GM23248 (cell line): ENCODE measurements around a stretch of chr2.

GRCh38 chr2:88857751-88858958 is 166.7 kb downstream of the RPIA start:
- RAMPAGE, long total RNA = no peak

GRCh38 chr2:89010374-89010738 is 318.9 kb downstream of the RPIA start:
- RAMPAGE, long total RNA = no peak

- RAMPAGE, long total RNA = no peak
Measured at GRCh38 chr2:89046417-89046653, 354.9 kb downstream of the RPIA start.

DNA sequence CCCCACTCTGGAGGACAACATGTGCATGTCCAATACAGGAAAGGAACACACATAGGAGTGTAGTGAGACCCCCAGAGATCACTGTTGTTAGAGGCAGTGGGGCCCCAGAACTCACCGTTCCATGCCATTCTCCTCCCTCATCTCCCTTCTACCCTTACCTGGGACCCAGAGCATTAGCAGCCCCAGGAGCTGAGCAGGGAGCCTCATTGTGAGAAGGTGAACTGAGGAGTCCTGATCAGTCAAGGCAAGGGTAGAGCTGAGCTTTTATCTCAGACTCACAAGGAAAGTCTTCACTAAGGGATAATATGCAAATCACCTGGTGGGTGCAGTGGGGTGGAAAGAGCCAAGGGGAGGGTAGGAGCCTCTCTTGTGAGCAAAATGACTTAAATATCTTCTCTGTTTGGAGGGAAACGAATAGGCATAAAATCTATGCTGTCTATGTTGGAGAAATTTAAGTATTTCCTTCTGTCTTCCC is 553.9 kb downstream of the RPIA start:
- RAMPAGE, long total RNA = no peak

DNA sequence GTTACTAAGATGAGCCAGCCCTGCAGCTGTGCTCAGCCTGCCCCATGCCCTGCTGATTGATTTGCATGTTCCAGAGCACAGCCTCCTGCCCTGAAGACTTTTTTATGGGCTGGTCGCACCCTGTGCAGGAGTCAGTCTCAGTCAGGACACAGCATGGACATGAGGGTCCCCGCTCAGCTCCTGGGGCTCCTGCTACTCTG is 1170.8 kb downstream of the RPIA start:
- RAMPAGE, long total RNA = no peak

- RAMPAGE, long total RNA = no peak
Measured at GRCh38 chr2:94203087-94203580, 384.0 kb upstream of the AQP7B start.

GRCh38 chr2:95007728-95008237 is 17.7 kb upstream of the MAL start:
- RAMPAGE, long total RNA = no peak

DNA sequence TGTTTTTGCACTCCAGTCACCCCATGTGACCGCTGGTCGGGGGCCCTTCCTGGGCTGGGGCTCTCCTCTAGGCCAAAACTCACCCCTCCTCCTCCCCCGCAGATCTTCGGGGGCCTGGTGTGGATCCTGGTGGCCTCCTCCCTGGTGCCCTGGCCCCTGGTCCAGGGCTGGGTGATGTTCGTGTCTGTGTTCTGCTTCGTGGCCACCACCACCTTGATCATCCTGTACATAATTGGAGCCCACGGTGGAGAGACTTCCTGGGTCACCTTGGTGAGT is 22.3 kb downstream of the MAL start:
- RAMPAGE, long total RNA = no peak

- RAMPAGE, long total RNA = no peak
Measured at GRCh38 chr2:95109684-95110164, 11.9 kb downstream of the MRPS5 start.

DNA sequence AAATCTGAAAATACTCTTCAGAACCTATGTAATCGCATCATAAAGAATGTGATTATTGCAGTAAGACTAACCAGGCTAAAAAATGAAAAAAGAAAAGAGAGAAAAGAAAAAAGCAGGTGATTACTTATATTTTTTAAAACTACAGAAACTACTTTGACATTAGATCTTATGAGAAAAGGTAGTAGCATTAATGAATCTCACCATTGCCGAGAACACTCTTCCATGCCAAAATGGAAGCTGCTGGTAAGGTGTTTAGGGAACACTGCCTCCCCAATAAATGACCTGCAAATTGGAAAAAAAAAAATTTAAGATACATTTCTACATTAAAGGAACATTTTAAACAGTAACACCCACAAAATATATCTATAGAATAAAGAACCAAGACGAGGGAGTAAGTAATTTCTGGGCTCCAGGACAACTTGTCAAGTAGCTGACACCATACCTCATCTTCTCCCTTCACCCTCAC is 3.9 kb downstream of the MRPS5 start:
- RAMPAGE, long total RNA = no peak

- RAMPAGE, long total RNA = no peak
Measured at GRCh38 chr2:95199752-95200125, 7.6 kb upstream of the ZNF892 start.

DNA sequence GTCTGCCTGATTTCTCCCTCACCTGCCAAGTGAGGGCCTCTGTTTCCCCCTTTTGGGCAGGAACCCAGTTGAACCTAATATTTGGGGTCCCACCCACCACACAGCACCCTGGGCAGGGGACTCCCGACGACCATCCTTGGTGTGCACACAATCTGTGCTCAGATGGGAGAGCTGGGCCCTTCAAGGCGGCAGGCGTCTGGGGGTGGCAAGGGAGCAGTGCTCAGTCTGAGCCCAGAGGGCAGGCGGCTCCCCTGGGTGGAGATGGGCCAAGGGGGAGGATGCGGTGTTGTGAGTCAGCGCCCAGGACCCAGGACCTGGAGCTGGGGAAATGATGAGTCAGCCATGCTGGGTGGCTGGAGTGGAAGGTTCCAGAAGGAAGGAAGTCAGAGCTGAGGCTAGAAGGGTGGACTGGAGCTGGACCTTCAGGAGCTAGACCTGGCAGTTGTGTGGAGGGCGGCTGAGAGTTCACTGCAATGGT is 3.8 kb downstream of the PROM2 start:
- RAMPAGE, long total RNA = no peak

DNA sequence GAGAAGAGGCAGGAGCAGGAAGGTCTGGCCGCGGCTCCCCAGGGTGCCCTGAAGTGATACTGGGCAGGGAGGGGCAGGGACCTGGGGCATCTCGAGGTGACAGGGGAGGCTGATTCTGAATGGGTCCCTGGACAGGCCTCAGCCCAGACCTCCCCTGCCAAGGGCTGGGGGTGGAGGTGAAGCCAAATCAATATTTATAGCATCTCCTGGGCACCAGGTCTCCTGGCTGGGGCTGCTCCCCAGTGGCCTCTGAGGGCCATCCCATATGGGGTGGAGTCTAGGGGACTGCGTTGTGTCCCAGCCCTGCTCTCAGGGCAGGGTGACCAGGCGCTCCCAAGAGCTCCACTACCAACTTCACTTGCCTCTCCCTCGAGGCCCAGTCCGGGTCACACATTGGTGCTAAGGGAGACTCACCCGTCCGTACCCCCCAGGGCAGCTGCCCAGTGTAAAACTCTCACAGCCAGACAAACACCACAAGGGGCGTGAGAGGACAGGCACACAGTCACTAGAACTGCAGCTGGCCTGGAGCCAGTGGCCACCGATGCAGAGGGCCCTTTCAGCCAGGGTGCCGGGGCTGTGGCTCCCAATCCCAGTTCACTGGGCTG is 33.1 kb downstream of the KCNIP3 start:
- RAMPAGE, long total RNA = no peak

DNA sequence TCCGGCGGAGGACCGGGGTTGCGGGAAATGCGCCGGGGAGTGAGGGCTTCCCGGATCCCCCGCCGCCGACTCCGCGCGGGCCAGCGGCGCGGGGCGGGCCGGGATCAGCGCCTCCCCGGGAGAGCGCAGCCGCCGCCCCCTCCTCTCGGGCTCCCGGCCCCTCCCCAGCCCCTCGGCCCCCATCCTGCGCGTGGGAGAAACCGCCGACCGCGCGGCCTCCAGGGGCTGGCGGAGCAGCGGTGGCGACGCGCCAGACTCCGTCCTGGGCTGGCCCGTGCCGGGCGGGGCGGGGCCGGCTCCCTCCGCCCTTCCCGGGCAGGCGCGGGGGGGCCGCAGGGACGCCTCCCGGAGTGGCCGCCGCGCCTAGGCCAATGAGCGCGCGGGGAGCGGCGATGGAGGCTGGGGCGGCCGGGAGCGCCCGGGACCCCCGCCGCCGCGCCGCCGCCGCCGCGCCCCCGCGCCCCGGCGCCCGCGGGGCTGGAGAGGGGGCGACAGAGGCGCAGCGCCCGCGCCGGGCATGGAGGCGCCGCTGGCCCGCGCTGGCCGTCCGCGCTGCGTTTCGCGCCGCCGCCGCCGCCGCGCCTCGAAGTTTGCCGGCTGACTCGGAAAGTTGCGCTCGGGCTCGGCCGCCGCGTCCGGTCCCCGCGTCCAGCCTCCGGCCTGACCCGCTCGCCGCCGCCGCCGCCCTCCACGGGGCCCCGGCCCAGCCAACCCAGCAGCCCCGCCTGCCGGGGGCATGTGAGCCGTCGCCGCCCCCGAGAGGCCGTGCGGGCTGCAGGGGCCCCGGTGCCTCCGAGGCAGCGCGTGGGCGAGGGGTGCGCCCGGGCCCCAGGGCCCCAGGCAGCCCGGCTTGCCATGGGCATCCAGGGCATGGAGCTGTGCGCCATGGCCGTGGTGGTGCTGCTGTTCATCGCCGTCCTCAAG is 49.3 kb downstream of the KCNIP3 start:
- RAMPAGE, long total RNA = no peak

DNA sequence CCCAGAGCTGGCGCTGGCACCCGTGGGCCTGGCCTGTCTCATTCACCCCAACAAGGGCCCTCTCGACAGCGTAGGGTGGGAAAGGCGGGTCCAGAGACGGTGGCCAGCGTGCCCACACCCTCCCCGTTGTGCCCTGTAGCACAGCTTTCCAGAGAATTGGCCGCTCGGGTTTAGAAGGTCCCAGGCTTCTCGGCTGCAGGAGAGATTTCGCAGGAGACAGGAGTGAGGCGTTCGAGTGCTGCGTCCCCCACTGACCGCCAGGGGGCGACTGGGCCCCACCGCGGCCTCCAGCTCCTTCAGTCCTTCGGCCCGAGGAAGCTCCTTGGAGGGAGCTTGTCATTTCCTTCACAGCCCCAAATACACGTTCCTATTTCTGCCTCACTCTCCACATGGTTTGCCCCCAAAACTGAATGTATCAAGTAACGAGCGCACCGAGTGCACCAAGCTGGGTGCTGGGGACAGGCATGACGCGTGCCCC is 13.4 kb upstream of the FAHD2A start:
- RAMPAGE, long total RNA = no peak

DNA sequence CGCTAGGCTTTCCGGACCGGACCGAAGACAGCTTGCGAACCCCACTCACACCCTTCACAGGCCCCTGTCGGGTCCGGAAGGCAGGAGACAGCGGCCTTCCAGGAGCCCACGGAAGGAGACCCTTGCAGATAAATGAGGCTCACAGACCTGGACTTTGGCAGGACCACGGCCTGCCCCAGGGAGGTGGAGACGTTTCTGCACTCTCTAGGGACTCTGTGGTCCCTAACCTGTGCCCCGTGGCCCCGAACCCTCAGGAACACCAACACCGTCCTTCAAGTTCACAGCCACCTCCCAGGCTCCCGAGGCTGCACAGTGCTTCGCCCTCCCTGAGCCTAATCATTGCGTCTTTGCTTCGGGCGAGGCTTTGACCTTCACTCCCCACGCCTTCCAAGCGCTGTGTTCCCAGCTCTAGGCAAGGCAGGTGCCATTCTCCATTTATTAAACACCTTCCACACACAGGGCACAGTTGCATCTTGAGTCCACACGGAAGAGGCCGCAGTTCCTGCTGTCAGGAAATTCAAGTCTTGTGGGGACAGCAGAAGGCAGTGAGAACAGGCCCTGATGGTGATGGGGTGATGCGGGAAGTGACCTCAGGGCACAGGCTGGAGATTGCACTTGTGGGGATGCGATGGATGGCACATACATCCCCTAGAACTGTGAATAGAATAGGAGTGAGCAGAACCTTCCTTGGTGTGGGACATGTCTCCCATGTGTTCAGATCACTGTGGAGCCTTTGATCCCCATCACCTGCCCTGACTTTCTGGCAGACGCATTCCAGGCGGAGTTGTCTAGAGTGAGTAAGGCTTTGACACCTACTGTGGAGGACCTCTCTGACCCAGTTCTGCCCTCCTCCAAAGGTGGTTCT is 12.7 kb upstream of the FAHD2A start:
- RAMPAGE, long total RNA = no peak

DNA sequence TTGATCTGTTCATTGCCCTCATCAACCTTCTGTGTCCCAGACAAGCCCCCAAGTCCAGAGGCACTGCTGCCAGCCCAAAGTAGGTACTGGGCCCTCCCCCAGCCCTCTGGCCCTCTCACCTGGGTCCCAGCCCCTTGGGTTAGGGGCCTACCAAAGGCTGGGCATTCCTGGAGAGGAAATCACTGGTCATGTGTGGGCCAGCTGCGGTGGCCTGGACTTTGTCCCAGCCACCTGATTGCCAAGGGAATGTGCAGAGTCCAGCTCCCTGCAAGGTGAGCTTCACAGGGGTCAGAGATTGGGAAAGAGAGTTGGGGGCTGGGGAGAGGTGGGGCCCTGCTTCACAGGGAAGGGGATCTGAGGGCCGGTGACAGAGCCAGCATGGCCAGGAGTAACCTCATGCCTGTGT is 12.0 kb upstream of the FAHD2A start:
- RAMPAGE, long total RNA = no peak

- RAMPAGE, long total RNA = no peak
Measured at GRCh38 chr2:95391780-95392214, 10.7 kb upstream of the FAHD2A start.

- RAMPAGE, long total RNA = no peak
Measured at GRCh38 chr2:95401816-95402442, 579 bp upstream of the FAHD2A start.

- RAMPAGE, long total RNA = no peak
Measured at GRCh38 chr2:95814102-95815505, 177.0 kb downstream of the ANKRD36C start.